Mesangial cell (primary cell): ENCODE measurements around a stretch of chr17.

GRCh38 chr17:64001762-64002896 lies 4.0 kb downstream of the PRR29 start:
- RAMPAGE, long total RNA: no peak

DNA sequence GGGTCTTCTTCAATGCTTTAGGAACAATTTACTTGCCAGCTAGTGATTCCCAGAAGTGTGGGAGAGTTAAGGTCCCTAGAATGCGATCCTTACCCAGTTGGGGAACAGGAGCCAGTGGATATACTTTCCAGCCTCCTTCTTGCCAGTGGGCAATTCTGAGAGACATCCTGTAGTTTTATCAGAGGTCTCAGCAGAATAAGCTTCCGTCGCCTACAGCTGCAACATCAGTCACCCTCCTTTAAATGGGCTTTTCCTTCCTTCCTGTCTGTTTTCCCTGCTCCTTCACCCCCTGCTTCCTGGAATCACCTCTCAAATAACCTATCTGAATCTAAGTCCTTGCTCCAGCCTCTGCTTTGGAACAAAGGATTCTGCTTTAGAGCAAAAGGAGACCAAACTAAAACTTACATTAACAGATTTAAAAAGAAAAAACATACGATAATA lies 4.0 kb downstream of the ICAM2 start:
- RAMPAGE, long total RNA: no peak

DNA sequence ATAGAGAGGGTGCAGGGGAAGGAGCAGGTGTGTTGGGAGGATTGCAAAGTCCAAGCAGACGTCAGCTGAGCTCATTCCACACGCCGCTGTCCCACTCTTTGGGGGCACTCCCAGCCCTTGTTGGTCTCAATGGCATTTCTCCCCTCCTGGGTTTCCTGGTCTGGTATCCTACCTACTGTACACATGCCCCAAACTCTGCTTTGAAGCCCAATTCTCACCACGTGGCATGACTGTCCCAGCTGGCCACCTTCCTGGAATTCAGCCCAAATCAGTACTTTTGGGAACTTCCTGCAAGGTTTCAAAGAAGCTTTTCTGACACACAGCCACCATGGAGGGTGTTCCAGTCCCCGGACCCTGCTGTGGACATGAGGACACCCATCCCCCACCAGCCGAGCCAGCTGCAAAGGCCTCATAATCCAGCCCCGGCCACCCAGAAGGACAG lies 18.2 kb upstream of the ICAM2 start:
- RAMPAGE, long total RNA: no peak

DNA sequence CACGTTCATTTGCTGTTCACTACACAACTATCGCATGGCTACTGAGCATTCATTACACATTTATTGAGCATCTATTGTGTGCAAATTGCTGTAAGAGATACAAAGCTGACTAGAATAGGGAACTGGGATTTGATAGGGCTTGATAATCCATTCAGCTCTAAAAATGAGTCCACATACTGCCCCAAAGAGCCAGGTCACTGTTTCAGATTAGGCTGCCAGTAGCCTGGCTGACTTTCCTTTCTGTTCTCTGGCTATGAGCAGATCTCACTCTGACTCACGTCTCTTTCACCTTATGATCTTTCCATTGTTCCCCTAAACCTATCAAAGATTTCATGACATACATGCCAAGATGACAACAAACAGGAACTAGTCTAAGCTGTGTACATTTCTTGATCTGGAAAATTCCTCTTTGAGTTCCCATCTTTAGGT lies 40.7 kb upstream of the ICAM2 start:
- RAMPAGE, long total RNA: no peak

DNA sequence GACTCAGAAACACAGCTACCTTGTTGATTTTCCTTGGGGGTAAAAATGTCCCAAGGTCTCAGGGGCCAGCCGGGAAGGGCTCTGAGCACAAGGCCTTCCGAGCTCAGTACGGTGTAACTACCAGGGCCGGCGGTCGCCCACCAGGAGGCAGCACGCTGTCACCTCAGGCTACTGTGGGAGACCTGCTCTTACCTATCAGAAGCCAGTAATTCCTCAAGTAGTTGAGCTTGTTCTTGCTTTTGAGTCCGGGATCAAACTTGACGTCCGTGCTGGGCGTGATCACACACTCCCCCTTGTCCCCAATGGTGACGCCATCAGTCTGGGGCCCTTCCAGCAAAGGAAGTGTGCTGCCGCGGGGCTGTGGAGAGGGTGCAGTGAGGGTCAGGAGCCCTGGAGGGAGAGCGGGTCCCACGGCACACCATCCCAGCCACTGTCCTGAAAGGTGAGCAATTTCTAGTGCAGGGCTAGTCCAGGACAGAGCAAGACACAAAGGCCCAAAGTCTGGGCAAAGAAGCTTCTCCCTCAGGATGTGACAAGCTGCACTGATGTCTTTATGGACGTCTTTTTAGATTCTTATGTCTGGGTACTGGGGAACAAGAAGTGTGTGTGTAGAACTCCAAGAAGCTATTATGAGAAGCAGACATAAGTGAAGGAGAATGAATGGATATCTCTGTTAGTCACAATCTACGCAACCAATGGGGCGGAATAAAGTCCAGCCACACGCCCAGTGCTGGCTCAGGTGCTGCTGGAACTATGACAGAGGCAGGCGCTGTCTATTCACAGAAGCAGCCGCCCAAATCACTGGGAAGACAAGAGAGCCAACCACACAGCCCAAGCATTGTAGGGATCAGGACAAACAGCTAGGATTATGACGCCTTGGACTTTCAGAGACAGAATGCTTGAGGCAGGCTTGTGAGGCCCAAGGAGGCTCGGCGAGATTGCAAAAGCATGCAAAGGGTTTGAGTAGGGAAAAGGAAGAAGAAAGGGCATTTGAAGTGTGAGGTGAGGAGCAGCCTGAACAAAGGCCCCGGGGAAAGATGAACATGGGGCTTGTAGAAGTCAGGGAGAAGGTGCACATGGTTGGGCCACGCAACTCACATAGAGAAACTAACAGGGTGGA lies 43.7 kb upstream of the ICAM2 start:
- RAMPAGE, long total RNA: no peak

DNA sequence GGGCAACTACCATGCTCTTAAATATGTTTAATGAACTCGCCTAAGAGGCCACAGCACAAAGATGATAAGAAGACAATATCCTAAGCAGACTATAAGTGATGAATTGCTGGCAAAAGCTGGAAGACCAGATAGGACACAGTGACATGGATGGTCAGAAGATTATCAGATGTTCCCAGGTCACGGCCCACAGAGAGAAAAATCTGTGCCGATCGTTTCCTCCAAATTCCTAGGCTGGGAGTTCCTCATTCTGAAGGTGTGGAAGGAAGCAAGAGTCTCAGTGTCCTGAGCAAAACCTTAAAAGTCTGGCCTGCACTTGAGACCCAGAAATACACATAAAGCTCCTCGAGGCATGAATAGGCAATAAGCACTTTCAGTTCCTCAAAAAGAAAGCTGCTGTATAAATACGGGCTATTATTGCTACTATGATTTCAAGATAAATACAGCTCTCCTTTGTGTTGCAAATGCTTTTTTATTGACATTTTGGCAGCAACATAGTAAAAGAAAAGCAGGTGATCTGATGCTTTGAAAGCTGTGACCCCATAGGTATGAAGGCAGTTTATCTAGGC lies 53.8 kb upstream of the ICAM2 start:
- RAMPAGE, long total RNA: no peak

GRCh38 chr17:64145640-64145906 lies 15.6 kb upstream of the ERN1 start:
- RAMPAGE, long total RNA: no peak

- RAMPAGE, long total RNA: no peak
Measured at GRCh38 chr17:64230493-64231674, 32.2 kb downstream of the TEX2 start.

DNA sequence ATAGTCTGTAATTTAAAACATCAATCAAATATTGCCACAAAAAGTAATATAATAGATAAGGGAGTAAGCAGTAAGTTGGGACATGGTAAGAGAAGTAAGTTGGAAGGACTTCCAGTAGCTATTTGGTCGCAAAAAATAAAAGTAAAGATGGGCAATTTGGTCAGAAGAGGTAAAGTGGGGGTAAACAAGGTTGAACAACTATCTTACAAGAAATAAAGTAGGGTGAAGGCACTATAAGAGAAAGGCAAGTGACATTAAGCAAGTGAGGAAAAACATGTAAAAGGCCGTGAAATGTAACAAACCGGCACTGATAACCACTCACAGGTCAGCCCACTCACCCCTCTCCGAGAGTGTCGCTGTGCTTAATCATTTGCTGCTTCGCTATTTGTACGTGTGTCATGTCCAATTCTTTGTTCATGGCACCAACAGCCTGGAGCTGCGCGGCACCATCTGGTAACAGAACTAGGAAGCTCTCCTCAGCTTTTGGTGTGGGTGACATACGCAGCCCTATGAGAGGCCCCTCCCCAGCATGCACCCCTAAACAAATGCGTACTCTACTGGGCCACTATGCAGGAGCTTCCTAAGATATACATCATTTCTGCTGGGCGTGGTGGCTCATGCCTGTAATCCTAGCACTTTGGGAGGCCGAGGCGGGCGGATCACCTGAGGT lies 2.2 kb upstream of the PECAM1 start:
- RAMPAGE, long total RNA: no peak

DNA sequence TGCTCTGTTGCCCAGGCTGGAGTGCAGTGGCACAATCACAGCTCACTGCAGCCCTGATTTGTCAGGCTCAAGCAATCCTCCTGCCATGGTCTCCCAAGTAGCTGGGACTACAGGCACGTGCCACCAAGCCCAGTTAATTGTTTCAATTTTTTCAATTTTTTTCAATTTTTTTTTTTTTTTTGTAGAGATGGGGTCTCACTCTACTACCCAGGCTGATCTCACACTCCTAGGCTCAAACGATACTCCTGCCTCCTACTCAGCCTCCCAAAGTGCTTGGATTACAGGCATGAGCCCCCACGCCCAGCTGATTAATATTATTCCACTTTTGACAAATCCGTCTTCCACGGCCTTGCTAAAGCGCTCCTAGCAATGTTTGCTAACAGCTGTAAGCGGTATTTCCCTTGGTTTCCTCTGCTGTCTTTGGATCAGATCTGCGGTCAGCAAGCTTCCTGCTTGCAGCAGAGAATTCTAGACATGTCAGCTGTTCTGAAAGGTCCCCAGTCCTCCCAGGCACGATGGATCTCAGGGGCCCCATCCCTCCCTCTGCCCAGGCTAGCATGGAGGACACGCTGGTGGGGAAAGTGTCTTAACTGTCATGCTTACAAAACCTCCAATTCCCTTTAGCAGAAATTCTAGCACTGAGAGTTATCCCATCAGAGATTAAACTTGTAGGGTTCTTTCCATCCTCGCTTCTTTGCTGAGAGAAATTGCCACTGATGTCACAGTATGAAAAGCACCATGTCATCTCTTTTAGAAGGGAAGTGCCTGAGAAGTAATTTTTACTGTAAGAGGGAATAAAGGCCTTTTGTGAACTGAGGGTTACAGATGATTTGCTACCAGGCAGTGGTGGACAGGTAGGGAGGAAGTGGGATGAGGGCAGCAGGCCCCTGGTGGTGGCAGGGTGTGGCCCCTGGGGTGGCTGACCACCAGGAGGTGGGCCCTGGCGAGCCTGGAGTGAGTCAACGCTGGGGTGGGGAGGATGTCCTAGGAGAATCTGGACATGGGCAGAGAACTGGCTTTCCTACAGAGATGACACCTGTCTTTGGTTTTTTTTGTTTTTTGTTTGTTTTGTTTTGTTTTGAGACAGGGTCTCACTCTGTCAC lies 6.6 kb upstream of the MILR1 start:
- RAMPAGE, long total RNA: no peak

GRCh38 chr17:64585836-64586445 lies 76.2 kb downstream of the SMURF2 start:
- RAMPAGE, long total RNA: no peak

DNA sequence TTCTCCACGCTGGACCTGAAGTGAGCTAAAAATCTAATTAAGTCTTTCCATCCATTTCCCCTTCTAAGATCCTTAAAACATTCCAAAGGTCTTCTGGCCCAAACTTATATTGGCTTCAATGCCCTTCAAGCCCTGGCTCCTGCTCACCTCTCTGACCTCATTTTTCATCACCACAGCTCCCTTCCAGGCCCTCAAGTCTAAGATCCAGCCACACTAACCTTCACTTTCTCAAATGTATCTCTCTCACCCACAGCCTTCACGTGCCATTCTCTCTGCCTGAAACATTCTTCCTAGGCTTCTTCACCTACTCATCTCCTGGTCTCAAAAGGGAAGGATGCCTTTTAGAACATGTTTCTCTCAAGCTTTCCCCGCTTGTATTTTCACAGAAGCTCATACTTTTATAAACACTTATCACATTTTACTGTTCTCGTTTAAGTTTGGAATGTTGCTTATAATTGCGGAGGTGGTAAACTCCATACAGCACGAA lies 50.3 kb downstream of the SMURF2 start:
- RAMPAGE, long total RNA: no peak

GRCh38 chr17:64628574-64629210 lies 33.4 kb downstream of the SMURF2 start:
- RAMPAGE, long total RNA: no peak

DNA sequence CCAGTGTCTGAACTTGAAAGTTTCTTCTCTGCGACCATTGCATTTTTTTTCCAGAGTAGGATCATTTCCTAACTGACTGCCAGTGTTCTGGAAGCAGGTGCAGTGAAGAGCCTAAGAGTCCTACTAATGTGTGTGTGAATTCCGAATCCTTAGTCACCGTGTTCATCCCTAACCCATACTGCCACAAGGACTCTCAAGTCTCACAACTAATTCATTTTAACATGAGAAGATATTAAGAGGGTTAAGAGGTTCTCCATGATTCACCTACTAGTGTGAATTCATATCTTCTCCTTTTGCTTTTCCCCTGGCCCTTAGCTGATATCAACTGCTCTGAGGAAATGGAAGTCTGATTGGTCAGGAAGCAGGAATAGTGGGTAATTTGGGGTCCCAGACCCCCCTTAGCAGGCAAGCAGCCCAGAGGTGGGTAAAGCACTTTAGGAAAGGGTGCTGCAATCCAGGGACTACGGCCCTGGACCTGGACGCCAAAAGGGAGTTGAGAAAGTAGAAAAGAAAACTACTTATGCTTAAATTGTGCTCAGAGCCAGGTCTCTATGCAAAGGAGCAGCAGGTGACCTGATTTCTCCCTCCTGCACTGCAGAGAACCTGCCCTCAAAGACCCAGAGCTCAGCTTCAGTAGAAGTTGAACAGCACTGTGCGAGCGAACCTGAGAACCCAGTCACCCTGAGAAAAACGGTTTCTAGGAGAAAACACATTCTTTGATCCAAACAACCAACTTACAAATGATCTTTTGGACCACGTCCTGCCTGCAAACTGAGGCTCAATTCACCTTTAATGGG lies 65.3 kb upstream of the LRRC37A3 start:
- RAMPAGE, long total RNA: no peak

DNA sequence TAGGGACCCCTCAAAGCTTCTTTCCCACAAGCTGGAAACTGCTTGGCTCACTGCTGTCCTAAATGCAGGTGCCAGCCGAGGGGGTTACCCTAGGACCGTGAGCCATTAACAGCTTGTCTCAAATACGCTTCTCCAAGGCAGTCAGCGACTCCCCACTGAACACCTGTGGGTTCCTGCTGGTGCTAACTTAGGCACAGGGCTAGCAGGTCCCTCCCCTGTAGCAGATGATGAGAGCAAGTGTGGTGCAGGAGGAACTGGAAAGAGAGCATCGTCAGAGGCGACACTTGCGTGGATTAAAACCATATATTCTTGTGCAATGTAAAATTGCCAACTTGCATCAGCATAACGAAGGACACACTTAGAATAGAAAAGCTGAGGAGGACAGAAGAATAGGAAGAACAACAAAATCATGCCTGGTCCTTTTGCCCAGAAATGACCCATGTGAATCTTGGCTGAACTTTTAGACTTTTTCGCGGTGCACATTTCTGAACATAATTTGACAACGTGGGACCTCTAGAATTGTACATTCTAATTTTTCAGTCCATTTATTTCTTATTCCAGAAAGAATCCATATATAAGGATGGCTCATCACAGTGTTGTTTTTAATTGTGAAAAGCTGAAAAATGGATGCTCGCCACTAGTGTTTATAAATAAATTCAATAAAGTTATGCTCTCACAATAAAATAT lies 67.2 kb upstream of the LRRC37A3 start:
- RAMPAGE, long total RNA: no peak

DNA sequence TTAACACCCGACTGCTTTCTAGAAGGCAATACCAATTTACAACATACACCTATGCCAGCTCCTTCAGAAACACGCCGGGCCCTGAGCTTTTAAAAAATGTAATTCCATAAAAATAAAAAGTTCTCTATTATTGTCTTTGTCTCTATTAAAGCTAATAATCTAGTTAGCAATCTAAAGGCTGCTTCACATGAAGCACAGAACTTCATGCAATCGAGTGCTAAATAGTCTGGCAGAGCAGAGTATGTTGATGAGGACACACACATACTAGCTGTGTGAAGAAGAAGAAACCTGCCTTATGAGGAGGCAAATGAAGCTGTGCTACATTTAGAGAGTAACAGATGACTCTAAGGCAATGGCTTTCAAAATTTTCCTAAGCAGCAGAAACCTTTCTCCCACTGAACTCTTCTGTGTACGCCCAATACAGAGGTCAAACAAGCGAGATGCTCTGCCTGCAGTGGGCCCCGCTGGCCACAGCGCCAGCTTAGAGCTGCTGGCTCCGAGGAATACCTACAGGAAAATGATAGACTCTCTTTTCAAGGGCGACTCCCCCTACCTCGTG lies 39.3 kb downstream of the GNA13 start:
- RAMPAGE, long total RNA: no peak

- RAMPAGE, long total RNA: no peak
Measured at GRCh38 chr17:65072593-65072965, 16.0 kb upstream of the GNA13 start.

DNA sequence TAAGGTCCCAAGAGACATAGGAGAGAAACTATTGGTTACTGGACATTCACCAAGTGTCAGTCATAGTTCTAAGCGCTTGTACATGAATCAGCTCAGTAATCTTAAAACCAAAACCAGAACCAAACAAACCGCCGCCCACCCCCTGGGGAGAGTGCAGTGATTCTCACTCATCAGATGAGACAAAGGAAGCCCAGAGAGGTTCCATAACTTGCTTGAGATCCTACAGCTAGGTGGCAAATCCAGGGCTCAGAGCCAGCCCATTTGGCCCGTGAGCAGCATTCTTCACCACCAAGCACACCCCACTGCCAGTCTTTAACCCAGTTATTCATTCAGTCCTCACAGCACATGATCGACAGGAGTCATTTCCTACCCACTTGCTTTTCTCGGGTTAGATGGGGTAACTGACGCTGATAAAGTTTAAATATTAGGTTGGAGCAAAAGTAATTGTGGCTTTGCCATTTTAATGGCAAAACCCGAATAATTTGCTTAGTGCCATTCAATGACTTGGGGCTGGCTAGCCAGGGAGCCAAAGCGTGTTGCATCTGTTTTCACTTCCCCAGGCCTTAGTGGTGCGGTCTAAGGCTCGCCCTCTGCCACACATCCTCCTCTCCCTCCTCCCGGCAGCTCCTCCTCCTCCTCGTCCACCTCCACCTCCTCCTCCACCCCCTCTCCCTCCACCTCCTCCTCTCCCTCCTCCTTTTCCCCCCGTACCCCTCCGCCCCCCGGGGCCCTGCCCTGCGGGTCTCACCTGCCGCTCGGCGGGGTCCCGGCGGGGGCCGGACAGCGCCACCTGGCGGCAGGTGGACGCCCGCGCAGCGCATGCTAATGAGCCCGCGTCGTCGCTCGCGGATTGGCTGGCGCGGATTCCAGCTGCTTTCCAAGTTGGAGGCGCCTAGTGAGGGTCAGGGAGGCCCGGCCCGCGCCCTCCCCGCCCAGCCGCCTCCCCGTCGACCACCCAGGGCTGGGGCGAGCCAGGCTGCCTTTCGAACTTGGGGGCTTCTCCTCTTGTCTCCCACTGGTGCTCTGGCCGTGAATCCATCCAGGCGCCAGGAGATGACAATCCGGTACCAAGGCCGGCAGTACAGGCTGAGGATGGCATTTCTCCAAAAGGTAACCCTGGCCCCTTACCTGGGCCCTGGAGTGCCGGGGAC lies 36.9 kb upstream of the RGS9 start:
- RAMPAGE, long total RNA: start-site peak on the plus strand centred at position 869 of the sequence, 33 bp wide, 41 reads

DNA sequence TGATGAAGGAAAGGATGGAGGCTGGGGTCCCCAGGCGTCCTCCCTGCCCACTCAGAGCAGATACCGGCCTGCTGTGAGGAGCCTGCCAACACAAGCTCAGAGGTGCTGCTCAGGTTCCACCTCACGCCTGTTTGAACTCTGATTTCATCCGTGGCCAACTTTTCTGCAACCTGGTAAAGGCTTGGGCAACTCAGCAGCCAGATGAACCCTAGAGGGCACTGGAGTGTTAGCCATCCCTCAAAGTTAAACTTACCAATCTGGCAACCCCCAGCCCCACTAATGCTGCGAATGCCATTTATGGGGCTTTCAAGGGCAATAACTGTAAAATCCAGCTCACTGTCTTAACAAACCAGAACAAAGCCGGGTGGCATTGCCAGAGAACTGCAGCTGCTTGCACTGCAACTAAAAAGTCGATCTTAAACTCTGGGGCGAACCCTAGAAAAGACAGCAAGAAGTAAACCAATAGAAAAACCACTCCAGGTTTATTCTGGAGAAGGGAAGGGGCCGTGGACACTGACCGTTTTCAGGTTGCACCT lies 105.5 kb downstream of the AXIN2 start:
- RAMPAGE, long total RNA: no peak

GRCh38 chr17:65485757-65486329 lies 75.6 kb downstream of the AXIN2 start:
- RAMPAGE, long total RNA: no peak